Spinal cord (tissue), 3 donors: ENCODE data around the genes BMAL2 and REP15.

GRCh38 chr12:25986174-25986403 lies 27.6 kb downstream of the RASSF8 start:
- PRO-cap, result no peak
- RAMPAGE, long total RNA, result no peak

DNA sequence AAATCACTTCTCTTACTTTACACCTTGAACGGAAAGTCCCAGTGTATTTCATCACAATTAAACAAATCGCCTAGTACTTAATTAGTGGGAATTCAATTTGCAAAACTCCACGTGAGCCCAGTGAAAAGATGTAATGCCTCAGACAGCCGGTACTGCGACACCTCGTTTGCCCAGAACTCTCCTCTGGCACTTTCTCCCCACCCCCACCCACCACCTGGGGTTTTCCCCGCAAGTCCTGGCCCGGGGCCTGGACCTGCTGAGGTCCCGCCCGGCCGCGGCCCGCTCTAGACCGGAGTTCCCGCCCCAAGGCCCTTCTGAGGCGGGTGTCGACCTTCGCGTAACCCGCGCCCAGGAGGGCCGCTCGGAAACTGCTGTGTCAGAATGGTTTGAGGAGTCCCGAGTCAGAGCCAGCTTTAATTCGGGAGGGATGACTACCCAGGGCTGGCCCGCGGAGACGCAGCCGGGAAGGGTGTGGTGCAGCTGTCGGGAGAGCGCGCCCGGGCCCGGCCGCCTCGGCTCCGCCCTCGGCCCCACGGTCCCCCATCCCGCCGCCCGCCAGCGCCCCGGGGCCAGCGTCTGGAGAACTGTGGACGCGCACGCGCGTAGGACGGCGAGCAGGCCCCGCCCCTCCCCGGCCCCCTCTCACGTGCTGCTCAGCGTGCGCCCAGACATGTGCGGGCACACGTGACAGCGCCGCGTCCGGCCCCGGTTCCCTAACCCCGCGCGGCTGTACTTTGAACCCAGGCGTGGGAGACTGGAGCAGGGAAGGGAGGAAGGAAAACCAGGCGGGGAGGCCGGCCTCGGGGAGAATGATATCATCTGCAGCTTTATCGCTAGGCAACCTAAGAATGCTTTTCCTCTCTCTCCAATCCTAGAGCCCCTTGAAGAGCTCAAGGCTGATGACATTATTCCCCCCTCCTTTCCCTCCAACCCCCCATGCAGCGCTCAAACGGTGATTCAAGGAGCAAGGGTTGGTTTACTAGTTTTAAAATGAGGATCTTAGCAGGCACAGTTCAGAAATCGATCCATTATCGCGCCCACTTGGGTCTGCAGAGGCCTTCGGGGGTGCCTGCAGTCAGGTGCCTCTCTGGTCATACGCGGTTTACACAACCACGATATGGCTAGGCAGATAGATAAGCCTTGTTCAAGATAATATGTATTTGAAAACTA lies 10.6 kb downstream of the BHLHE41 start:
- PRO-cap, result unidirectional peak, minus-strand start at position 578 of the sequence
- RAMPAGE, long total RNA, result no peak

DNA sequence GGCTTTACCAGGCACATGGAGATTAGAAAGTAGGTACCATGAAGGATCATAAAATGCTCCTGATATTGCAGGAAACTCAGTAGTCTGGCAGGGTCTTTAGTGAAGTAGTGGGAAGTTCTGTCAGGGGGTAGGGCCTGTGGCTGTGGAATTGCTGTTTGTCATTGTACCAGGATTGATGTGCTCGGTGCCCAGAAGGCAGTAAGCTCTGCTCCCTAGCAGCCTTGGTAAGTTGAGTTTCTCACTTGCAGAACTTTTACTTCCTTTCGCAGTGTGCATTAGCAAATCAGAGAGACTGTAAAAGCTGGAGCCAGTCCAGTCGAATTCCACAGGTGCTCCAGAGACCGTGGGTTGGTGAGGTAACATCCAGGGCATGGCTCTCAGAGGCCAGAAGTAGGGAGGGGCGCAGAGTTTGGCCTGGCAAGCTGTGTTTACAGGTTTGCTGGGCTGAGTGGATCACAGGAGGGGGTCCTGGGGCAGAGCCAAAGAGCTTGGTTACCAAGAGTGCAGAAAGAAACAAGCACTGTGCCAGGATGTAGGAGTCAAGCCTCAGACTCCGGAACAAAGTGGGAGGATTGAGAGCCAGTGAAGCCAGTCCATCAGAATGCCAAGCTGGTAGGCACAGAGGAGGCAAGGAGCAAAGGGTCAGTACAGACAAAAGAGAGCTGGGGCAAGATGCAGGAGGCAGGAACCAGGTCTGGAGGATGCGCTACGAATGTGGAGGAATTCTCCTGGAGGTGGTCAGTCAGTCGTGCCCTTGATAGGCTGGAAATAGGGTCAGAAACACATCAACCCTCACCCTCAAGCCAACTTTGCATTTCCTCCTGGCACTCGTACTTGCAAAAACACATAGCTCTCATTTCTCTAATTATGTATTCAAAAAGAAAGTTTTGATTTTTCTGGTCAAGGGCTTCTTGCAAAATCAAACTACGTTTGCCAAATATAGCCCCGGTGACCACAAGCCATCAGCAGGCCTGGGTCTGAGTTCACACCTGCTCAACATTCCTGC lies 10.3 kb upstream of the BHLHE41 start:
- PRO-cap, result no peak
- RAMPAGE, long total RNA, result no peak

DNA sequence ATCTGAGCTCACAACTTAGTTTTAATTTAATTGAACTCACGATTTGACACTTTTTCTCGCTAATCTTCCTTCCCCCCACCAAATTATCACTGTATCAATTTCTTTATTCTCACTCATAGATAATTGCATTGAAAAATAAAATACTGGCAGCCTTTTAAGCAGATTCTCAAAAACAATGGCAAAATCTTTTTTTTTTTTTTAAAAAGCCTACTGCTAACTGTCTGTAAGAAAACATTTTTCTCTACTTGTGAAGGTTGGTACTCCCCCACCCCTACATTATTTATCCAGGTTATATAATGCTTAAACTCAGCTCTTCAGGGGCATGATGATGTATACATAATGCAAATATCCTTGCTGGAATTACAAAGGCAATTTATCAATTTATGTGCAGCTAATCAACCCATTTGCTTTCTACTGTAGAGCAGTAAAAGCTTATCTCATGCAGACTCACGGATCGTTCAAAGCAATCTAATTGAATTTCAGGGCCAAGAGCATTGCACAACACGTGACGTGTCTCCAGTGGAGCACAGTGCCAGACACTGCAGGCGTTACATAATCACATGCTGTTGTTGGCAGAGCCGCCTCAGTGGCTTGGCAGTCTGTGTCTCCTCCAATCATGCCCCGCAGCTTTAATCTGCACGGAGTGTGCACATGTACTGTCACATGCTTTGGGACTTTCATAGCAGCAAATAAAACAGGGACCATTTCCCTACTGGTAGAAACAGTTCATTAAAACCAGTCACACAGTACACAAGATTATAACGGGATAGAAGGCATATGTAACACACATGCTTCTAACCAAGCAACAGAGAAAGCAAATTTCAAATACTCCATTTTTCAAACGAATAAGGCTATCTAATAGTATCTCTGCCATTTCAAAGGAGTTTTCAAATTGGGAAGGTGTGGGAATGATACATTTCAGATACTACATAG lies 309.4 kb downstream of the ITPR2 start:
- PRO-cap, result no peak
- RAMPAGE, long total RNA, result no peak

GRCh38 chr12:26630009-26630363 lies 203.0 kb downstream of the ITPR2 start:
- PRO-cap, result no peak
- RAMPAGE, long total RNA, result no peak

GRCh38 chr12:26643783-26644432 lies 189.1 kb downstream of the ITPR2 start:
- PRO-cap, result no peak
- RAMPAGE, long total RNA, result no peak

DNA sequence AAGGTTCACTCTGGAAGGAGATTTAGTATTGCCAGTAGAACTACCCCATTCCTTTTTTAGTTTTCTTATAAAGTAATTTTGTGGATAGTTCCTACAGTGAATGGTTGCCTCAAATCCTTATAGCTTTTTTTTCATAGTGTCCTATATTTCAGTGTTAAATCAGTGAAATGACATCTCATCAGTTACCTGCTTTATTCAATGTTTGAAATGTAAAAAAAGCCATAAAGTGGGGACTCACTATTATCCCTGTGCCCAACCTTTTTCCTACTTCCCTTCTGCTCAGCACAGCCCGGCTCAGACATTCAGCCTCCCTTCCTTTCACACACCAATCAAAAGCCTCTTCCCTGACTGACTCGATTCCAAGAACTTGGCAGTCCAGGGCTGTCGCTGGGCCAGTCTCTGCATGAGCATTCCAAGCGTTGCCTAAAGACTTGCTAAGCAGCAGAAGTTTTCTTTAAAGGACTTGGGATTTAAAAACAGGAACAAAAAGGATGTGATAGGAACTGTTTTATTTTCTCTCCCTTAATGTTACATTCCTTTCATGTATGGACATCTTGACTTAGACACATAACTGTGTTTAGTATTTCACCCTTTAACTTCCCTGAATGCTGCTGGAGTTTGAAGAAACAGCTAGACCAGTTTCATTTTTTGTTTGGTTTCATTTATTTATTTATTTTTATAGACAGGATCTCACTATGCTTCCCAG lies 22.7 kb downstream of the ITPR2 start:
- PRO-cap, result no peak
- RAMPAGE, long total RNA, result no peak

GRCh38 chr12:26939215-26939880 lies 1.1 kb downstream of the FGFR1OP2 start:
- PRO-cap, result no peak
- RAMPAGE, long total RNA, result no peak

GRCh38 chr12:27014727-27015100 lies 530 bp upstream of the TM7SF3 start:
- PRO-cap, result no peak
- RAMPAGE, long total RNA, result no peak

DNA sequence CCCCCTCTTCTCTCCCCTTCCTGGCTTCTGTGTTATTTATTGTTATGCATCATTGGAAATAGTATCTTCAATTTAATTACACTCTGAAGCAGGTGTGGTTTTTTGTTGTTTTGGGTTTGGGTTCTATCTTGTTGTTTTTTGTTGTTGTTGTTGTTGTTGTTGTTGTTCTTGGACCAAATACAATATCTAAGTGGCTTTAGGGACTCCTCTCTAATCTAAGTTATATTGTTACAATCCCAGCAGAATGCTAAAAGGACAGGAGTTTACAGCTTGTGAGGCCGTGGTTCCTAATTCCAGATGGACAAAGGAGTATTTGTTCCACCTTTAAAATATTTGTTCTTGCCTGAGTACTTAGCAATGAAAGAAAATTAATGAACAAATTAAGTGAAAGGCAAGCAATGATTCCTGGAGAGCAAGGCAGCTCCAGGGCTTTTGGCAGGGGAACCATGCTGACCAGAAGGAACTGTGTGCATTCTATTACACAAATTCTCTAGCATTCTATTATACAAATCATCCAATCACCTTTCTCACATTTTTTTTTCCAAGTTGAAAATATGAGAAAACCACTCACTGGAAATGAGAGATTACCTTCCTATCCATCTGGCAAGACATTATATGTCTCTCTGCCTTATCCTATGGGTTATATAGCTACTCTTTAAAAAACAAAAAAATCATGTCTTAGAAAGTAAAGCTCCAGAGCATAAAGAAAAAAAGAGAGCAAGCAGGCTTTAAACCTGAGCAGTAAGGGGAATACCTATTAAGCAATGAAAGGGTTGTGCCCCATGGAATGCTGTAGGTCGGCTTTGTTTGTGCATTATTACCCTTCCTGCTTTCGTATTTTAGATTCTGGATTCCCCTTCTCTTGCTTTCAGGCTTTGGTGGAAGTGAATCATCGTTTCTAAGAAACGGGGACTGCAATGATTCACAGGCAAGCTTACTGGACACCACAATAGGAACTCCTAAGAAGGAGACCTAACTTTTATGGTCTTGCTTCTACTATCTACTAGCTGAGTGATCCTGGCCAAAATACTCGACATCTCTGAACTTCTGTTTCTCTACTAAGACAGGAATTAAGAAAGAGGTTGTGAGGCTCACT lies 1.7 kb upstream of the BMAL2 start:
- PRO-cap, result no peak
- RAMPAGE, long total RNA, result no peak

DNA sequence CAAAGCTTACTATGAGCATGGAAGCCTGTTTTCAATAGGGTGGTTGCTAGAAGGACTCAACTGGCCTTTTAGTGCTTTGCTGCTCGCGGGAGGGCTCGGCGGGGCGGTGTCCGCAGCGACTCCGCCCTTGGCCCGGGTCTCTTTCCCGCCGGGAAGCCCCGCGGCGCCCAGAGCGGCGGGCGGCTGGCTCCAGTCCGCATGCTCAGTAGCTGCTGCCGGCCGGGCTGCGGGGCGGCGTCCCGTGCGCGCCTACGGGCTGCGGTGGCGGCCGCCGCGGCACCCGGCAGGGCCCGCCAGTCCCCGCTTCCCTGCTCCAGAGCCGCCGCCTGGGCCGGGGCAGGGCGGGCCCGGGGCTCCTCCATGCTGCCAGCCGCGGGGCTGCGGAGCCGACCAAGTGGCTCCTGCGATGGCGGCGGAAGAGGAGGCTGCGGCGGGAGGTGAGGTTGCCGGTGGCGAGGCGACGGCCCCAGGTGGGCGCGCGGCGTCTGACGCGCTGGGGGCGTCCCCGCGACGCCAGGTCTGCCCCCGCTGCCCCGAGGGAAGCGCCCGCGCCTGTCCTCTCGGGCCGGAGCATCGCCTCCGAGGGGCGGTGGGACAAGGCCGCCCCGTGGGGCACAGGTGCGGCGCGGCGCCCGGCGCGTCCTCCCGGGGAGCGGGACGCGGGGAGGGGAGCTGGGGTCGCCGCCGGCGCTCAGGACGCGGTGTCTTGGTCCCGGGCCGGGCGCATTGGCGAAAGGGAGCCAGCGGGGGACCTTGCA lies at the start of gene BMAL2:
Gene BMAL2, plus strand, starts transcription at position 170 of the 758 bp plus-strand sequence.
- PRO-cap, result no peak
- RAMPAGE, long total RNA, result no peak

- PRO-cap, result no peak
- RAMPAGE, long total RNA, result no peak
These were observed 11.7 kb downstream of the BMAL2 start for GRCh38 chr12:27344238-27344815.

DNA sequence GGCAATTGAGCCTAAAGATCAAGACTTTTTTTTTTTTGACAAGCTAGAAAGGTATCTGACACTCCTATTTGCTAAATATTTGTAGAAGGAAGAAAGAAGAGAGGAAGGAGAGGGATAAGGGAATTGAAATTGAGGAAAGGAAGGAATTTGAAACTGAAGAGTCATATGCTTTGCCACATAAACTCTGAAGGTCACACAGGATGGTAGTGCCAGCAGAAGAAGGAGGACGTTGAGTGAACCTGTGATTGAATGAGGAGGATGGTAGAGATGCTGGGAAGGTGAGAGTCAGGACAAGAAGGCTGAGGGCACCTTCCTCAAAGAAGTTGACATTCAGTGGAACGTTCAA lies 67.0 kb downstream of the PPFIBP1 start:
- PRO-cap, result no peak
- RAMPAGE, long total RNA, result no peak

- PRO-cap, result no peak
- RAMPAGE, long total RNA, result no peak
These were observed at the start of gene REP15 for GRCh38 chr12:27696320-27697444. TSS of gene REP15 (plus strand) at chr12:27696447.

DNA sequence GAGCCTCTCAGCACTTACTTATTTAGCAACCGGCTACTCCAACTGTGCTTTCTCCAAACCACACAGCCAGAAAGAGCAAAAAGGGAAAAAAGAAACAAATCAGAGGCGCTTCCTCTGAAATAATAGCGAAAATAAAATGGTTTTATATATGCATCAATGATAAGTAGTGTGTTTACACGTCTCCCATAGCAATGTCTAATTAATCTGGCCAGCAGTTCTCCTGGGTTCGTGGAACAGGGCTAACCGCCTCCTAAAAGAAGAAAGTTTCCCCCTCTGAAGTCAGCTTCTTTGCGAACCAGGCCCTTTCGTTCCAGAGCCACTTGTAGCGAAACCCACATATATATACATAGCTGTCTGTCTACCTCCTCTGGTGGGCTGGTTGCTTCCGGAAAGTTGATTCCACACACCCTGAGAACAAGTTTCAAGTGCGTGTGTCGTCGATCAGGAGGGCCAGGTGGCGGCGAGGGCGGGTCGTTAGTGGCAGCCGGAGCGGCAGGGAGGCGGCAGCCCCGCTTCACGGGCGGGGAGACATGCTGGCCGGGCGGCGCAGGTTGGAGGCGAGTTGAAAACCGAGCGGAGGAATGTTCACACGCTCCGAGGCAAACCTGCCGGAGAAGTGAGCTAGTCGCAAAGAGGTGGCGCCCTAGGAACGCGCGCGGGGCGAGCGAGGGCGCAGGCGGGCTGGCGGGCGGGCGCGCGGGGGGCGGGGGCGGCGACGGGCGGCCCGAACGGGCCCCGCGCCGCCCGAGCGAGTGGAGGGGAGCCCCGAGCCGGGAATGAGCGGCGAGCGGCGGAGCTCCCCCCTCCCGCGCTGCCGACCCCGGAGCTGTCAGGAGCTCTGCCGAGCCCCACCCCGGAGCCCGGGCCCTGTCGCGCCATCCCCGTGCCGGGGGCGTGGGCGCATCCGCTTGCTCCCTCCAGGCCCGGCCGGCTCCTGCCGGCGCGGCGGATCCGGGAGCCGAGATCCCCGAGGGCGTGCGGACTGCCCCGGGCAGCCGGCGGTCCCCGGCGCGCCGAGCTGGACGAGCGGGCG lies 2.6 kb downstream of the PTHLH start:
- PRO-cap, result no peak
- RAMPAGE, long total RNA, result no peak

DNA sequence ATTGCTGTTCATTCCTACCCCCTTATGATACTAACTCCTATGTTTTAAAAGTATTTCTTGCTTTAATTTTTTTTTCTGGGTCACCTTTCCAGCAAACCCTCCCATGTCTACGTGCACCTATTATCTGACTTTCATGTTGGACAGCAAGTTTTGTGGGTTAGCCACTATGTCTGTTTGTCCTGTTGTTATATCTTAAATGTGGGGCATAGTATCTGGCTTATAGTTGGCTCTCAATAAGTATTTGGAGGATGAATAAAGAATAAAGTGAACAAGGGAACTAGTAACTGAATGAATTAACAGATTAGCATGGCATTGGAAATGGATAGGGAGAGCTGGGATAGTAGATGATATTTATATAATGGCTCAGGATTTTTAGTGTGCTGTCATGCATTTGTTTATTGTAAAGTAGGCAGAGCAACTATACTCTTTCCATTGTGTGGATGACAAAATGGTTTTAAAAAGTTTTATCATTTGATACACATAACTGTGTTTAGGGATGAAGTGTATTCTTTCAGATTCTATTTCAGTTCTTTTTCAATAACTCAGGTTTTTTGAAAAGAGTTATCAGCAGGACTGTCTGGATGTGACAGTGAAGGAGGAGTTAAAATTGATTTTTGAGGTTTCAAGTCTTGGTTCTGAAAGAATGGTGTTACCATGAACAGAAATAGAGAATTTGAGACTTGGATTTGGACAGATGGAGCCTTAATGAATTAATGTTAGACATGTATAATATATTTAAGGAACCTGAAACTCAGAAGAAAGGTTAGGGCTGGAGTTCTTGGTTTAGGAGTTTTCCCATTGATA lies 70.5 kb downstream of the CCDC91 start:
- PRO-cap, result no peak
- RAMPAGE, long total RNA, result no peak

DNA sequence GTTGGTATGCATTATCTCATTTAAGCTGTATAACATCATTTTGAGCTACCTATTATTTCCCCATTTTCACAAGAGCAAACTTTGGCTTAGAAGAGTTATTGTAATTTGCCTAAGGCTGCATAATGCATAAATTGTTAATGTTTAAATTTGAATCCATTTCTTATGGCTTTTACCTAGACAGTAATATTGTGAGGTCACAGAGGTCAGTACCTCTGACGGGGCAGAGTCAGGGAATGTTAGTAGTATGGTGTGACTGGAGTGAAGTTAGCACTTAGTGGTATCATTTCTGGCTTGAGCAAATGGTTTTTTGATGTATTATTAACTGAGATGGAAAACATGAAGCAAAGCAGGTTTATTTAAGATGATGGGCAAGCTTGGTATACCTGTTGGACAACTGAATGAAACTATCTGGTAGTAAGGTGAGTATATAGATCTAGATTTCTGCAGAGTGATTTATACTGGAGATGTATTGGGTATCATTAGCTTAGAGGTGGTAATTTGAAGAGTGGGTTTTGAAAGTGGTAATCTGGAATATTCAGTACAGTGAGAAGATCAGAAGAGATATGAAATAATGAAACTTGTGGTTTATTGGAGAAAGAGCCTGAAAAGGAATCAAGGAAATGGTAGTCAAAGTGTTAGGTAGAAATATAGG lies 112.3 kb downstream of the CCDC91 start:
- PRO-cap, result no peak
- RAMPAGE, long total RNA, result no peak

DNA sequence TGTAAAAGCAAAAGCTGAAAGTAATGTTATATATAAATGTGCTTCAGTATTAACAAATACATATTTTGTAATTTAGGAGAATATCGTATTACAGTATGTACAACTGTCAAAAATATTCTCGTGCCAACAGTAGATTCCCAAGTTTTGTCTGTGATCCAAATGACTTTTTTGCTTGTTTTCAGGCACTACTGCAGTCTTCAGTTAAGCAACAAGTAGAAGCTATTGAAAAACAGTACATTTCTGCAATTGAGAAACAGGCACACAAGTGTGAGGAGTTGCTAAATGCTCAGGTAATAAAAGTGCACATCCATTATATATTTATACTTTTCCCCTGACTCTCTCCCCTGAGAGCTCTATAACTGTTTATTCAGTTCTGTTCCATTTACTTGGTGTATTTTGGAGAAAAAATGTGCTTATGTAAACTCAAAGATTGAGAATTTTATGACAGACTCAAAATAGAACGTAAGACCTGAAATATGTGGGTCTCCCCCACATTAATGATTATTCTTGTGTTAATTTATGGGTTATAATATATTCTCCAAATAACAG lies 200.9 kb downstream of the CCDC91 start:
- PRO-cap, result no peak
- RAMPAGE, long total RNA, result no peak

- PRO-cap, result no peak
- RAMPAGE, long total RNA, result no peak
These were observed 259.9 kb downstream of the CCDC91 start for GRCh38 chr12:28450082-28450638.

DNA sequence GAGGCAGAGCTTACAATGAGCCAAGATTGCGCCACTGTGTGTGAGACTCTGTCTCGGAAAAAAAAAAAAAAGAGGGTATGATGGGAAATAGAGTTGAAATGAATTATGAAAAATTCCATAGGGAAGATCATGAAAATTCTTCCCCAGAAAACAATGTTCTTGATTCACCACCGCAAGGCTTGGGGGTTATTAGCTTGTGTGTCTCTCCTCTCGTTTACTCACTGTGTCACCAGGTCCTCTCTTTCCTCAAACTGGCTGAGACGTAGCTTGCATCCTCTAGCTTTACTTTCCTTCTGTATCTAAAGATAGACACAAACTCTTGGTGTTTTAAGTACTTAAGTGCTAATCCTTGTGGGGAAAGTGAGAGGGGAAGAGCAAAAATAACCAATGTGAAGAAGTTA lies 10.4 kb downstream of the FAR2 start:
- PRO-cap, result no peak
- RAMPAGE, long total RNA, result no peak